ENCODE measurements around the gene EXOG.

GRCh38 chr3:37955905-37956357 is 34.7 kb upstream of the VILL start:
- PRO-cap, 3 experiments, result no peak in any of the 3 experiments

DNA sequence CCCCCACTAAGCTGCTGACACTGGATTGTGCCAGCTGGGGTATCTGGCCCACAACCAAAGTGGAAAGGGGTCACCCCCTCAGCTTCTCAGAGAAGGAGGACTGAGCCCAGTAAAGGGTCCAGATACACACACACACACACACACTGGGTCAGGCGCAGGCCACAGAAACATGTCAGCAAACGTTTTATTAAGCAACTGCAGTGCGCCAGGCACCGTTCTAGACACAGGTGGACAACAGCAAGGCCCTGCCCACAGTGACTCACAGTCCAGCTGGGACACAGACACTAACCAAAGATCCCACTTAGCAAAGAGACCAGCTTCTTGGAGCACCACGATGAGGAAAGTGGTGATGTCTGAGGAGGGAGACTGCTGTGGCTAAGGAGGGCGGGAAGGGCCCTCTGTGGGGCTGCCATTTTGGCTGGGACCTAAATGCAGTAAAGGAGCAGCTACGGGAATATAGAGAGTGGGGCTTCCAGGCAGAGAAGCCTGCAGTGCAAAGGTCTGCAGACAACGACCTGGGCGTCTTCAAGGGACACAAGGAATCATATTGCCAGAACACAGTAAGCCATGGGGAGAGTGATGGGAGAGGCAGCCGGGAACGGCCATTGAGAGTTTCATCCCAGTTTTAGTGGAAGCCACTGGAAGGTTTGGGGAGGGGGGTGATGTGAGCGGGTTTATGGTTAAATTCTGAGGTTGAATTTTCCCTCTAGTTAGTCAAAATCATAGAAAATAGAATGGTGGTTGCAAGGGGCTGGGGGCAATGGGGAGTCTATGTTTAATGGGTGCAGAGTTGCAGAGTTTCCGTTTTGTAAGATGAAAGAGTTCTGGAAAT is 2.7 kb upstream of the VILL start:
- PRO-cap, 3 experiments, result no peak in any of the 3 experiments

DNA sequence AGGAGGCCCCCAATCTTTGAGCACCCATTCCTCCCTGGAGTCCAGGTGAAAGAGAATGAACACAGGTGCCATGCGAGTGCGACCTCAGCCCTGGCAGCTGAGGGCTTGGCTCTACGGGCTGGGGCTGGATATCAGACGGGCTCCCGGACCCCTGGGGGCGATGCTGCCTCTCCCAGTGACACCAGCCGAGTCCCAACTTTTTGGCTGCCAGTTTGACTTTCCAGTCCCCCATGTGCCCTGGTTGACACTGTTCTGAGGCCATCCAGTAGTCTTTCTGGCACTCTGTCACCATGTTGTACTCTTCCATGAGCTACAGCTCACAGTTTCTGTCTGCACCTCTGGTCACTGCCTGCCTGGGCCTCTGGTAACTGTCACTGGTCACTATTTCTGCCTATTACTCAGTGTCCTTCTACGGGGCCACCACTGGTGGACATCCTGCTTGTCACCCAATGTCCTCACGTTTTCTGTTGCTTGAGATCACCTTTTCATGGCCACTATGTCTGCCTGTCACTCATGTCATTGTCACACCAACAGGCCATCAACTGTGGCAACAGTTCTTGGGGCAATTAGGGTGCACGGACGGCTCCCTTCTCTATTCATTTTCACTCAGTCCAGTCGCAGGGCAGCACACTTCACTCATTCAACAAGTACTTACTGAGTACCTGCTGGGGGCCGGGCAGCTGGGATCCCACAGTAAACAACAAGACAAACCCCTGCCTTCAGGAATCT is 1.4 kb downstream of the VILL start:
- PRO-cap, 3 experiments, result no peak in any of the 3 experiments

DNA sequence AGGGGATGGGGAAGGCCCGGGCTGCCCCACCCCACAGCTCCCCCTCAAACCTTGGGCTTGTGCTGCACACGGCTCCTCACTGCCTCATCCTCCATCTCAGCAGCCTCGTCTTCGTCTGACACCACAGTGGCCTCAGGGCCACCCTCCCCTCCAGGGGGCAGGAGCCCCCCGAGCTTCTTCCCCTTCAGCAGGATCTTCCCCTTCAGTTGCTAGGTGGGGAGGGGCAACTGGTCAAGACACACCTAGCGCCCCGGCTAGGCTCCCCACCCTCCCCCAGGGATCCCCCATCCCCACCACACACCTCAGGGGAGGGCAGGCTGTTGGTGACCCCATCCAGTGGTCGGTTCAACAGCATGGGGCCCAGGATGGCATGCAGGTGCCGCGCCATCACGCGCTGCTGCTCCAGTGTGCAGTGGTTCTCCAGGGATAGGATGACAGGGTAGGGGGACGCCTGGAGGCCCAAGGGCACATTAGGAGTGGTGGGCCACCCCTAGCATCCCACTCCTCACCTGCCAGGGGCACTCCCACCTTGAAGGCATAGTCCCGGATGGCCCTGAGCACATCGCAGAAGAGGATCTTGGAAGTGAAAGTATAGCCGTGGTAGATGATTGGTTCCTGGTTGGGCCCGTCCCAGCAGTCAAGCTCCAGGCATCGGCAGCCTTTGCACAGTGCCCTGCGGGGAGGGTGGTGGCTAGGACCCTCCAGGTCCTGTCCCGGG is 19.2 kb downstream of the VILL start:
- PRO-cap, 3 experiments, result no peak in any of the 3 experiments

GRCh38 chr3:38127589-38128218 is 9.2 kb downstream of the ACAA1 start:
- PRO-cap, 3 experiments, result no peak in any of the 3 experiments

GRCh38 chr3:38247149-38248082 is 18.2 kb upstream of the SLC22A13 start:
- PRO-cap, 3 experiments, result no peak in any of the 3 experiments

DNA sequence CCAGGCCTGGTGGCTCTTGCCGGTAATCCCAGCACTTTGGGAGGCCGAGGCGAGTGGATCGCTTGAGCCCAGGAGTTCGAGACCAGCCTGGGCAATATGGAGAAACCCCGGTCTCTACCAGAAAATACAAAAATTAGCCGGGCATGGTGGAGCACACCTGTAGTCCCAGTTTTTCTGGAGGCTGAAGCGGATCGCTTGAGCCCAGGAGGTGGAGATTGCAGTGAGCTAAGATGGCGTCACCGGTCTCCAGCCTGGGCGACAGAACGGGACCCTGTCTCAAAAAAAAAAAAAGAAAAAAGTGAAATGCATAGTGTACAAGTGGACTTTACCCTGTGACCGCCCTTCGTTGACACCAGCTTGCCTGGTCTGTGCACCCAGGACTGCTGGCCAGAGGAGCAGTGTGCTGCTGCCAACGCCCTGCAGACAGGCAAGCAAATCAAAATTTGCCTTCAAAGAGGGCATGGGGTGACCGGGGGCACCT is 853 bp downstream of the XYLB start:
- PRO-cap, 3 experiments, result no peak in any of the 3 experiments

DNA sequence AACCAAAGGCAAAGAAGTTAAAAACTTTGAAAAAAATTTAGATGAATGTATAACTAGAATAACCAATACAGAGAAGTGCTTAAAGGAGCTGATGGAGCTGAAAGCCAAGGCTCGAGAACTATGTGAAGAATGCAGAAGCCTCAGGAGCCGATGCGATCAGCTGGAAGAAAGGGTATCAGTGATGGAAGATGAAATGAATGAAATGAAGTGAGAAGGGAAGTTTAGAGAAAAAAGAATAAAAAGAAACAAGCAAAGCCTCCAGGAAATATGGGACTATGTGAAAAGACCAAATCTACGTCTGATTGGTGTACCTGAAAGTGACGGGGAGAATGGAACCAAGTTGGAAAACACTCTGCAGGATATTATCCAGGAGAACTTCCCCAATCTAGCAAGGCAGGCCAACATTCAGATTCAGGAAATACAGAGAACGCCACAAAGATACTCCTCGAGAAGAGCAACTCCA is 47.1 kb upstream of the ACVR2B start:
- PRO-cap, 3 experiments, result no peak in any of the 3 experiments

- PRO-cap, 3 experiments, result no peak in any of the 3 experiments
These were observed 39.2 kb upstream of the ACVR2B start for GRCh38 chr3:38414348-38414953.

DNA sequence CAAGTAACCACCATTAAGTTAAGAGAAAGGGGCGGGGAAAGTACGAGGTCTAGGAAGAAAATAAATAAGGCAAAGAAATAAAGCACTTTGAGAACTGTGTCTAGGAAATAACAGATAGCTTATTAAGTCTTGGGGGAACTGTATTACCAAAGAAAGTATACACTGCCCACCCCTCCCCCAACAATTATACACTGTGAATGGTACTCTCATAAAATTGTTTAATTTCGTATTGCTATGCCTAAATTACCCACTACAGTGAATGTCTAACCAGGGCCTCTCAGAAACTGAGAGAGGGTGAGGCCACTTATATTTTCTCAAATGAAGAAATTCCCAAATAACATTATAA is 3.8 kb upstream of the ACVR2B start:
- PRO-cap, 3 experiments, result no peak in any of the 3 experiments

- PRO-cap, 3 experiments, result peak in 1 of 3 experiments; most common plus-strand start chr3:38471641 (in 1); most common minus-strand start chr3:38471410 (in 1)
These were observed 17.6 kb downstream of the ACVR2B start for GRCh38 chr3:38471288-38471701.

- PRO-cap, 3 experiments, result peak in 3 of 3 experiments; most common plus-strand start chr3:38496477 (in 3); most common minus-strand start chr3:38496757 (in 2)
These were observed at the start of gene EXOG for GRCh38 chr3:38495939-38497134. TSS of gene EXOG (plus strand) at chr3:38496340.

- PRO-cap, 3 experiments, result no peak in any of the 3 experiments
These were observed 43.6 kb downstream of the EXOG start for GRCh38 chr3:38539678-38540262.

GRCh38 chr3:38644290-38644961 is 5.1 kb downstream of the SCN5A start:
- PRO-cap, 3 experiments, result no peak in any of the 3 experiments

DNA sequence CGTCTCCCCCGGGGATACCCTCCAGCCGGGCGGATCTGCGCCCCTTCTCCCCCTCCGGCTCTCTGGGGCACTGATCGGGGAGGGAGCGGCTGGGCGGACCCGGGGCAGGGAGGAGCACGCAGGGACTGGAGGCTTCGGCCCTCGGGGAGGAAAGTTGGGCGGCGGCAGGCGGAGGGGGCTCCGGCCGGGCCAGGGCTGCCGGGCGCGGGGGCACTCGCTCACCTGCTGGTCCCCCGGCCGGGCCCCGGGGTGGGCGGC is 249 bp downstream of the SCN5A start:
- PRO-cap, 3 experiments, result no peak in any of the 3 experiments

GRCh38 chr3:38815870-38816202 is 181 bp downstream of the SCN10A start:
- PRO-cap, 3 experiments, result no peak in any of the 3 experiments

GRCh38 chr3:39095175-39096174 is 12.0 kb downstream of the GORASP1 start:
- PRO-cap, 3 experiments, result no peak in any of the 3 experiments

DNA sequence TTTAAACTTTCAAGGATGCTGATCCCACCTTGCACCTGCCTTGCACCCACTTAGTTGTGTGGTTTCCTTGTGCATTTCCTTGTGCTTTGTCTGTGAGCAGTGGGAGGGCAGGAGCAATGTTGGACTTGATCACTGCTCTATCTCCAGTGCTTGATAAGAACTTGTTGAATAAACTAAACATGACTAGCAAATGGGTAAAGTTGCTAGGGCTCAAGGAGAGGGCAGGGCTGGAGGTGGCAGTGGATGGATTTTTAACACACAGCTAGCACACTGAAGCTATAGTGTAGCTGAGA is 2.2 kb upstream of the CSRNP1 start:
- PRO-cap, 3 experiments, result no peak in any of the 3 experiments

DNA sequence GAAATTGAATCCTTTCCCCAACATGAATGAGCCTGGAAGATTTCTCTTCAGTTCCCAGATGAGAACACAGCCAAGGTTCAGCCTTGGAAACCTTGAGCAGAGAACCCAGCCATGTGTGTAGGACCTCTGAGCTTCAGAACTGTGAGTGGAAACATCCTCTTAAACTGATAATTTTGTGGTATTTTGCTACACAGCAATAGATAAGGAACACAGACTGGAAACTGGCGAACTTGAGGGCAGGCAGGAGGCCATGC is 9.6 kb upstream of the XIRP1 start:
- PRO-cap, 3 experiments, result no peak in any of the 3 experiments

- PRO-cap, 3 experiments, result no peak in any of the 3 experiments
These were observed 29.6 kb downstream of the CX3CR1 start for GRCh38 chr3:39250160-39250628.

Data from Metastatic Breast Carcinoma in the Ovary (tissue), 3 donors.